HTR-8/SVneo (cell line): Measurements from ENCODE around the genes CNTFR, DCTN3, FAM205A and FANCG.

DNA sequence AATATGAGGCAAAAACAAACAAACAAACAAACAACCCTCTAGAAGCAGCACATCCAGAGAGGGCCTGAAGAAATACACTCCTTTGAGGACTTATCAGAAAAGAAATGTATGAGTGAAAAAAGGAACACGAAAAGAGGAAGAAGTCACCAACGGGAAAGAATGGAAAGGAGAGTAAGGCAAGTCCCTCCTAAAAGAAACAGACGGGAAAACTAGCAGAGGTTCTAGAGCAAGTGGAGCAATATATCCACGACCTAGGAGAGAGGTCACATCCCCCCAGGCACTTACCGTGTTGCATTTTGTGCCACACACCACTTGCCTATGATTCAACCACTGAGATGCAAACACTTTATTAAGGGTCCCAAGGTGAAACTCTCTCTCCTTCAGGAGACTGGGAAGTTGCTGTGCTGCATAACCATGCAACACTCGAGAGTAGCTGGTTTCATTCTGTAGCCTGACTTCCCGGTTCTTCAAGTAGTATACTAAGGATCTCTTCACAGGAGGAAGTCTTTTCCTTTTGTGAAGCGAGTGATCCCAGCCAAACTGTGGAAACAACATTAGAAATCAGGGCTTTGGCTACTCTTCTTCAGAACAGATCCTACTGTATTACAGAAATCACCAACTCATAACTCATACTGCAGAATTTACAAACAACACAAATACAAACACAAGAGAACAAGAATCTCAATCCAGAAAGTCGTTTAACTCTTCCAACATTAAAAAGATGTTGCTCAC lies 1.6 kb downstream of the DCAF12 start:
- RRBS, result no CpG with 5 or more reads among the region's 9 CpGs

GRCh38 chr9:34158170-34158931 lies 20.5 kb upstream of the UBAP1 start:
- RRBS, result no CpG with 5 or more reads among the region's 8 CpGs

DNA sequence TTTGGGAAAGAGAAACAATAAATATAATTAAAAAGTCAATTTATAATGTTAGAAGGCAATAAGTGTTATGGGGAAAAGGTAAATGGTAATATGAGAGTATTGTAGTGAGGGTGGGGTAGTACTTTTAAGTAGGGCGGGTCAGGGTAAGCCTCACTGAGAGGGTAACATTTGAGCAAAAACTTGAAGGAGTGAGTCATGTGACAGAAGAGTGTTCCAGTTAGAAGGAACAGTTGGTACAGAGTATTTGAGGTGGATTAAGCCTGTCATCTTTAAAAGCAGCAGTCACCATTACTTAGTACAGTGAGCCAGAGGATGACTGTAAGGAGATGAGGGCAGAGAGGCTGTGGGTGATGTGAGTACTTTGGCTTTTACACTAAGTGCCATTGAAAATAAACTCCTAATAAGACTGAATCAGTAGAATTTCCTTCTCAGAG lies 54.8 kb downstream of the UBAP1 start:
- RRBS, result no CpG with 5 or more reads among the region's 1 CpG

DNA sequence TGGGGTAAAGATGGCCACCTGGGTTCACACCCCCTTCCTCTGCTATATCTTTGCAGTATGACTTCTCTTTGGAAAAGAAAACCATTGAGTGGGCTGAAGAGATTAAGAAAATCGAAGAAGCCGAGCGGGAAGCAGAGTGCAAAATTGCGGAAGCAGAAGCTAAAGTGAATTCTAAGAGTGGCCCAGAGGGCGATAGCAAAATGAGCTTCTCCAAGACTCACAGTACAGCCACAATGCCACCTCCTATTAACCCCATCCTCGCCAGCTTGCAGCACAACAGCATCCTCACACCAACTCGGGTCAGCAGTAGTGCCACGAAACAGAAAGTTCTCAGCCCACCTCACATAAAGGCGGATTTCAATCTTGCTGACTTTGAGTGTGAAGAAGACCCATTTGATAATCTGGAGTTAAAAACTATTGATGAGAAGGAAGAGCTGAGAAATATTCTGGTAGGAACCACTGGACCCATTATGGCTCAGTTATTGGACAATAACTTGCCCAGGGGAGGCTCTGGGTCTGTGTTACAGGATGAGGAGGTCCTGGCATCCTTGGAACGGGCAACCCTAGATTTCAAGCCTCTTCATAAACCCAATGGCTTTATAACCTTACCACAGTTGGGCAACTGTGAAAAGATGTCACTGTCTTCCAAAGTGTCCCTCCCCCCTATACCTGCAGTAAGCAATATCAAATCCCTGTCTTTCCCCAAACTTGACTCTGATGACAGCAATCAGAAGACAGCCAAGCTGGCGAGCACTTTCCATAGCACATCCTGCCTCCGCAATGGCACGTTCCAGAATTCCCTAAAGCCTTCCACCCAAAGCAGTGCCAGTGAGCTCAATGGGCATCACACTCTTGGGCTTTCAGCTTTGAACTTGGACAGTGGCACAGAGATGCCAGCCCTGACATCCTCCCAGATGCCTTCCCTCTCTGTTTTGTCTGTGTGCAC lies 62.6 kb downstream of the UBAP1 start:
- RRBS, result no CpG with 5 or more reads among the region's 13 CpGs

DNA sequence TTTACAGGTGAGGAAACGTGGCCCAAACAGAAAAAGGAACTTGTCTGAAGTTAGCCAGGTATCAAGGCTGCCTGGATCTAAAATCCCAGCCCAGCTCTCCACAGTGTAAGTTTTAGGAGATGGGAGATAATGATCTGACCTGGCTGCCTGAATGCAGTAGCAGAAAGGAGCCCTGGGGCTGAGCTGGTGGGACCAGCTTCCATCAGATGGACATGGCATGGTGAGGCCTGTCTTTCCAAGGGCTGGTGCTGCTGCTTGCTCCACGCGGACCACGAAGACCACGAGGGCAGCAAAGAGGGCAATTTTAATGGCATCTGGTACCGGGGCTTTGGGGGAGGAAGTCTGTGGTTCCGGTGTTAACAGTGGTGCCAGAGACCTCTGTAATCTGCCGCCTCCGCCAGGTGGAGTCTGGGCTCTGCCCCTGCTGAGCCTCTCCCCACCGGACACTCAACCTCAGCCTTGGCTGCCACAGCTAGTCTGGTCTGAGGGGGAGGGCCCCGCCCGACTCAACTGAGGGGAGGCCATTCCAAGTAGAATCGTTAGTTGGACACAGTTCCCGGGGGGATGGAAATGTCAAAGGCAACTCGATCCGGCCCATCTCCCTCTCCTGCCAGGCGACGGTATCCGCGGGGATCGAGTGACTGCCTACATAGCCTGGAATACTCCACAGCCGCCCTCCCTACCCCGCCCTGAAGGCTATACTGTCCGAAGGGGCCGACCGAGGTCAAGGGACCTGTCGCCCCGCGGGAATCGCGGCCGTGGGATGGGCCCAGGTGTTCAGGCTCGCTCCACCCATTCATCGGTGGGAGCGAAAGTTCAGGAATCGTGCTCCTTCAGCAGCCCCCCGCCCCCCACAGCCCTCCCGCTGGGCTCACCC lies 542 bp downstream of the MYORG start:
- RRBS, result 4% methylated on average over 4 of the region's 38 CpGs

- RRBS, result no CpG with 5 or more reads among the region's 5 CpGs
Measured at GRCh38 chr9:34432021-34432739, 26.2 kb downstream of the FAM219A start.

DNA sequence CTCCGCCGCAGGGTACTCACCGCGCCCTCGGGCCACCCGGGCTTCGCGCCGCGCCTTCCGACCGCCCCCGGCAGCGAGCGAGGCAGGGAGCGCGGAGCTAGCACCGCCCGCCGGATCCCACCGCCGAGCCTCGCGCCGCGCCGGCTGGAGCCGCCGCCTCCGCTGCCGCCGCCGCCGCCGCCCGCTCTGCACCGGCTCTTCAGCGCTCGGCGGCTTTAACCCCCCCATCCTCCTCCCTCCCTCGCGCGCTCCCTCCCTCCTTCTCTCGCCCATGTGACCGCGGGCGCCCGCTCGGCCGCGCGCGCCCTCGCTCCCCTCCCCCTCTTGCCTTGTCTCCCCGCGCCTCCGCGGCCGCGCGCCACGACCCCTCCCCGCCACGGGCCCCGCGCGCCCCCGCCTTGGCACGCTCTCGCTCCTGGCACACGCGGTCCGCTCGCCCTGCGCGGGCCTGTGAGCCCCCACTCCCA lies at the start of gene CNTFR:
Gene CNTFR, minus strand, starts transcription at position 190 of the 467 bp plus-strand sequence.
- RRBS, result 6% methylated on average over 22 of the region's 76 CpGs

DNA sequence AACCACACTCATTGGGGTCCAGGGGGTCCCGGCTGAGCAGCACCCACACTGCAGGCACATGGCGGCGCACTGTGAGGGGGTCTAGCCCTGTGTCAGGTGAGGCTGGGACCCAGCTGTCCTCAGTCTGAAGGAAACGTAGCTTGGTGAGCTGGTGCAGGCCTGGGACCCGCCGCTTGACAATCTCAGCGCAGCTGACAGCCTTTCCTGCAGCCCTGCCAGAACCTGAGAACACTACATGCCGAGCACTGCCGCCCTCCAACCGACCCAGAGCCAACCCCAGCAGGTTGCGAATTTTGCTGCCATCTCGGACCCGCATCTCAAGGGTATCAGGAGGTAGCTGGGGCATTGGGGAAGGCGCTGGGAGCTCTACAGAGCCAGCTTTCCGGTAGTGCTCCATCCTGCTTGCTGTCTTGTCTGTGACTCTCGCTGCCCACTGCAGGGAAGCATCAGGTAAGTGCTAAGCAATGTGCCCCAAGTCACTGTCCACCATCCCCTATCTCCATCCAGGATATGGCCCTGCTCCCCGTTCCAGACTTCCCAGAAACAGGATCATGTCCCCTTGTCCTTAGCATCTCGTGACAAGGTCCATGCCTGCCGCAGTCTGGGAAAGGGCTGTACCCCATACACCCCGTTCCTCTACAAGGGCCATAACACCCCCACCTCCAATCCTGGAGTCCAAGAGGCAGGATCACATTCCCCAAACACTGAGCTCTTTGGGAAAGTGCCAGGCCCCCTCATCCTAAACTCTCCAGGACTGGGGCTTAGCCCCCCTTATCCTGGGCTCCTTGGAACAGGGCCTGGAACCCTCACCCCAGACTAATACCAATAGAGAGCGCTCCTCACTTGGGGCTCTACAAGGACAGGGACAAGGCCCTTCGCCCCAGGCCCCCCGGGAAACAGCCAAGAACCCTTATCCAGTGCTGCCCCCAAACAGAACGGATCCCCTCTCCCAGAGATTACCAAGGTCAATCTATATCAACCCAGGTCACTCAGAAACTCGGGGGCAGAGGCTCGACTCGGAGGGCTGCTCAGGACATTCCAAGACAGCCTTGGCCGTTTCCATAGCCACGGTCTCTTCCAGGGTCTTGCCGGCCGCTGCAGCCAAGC lies 644 bp downstream of the RPP25L start:
- RRBS, result 0% methylated on average over 2 of the region's 31 CpGs

DNA sequence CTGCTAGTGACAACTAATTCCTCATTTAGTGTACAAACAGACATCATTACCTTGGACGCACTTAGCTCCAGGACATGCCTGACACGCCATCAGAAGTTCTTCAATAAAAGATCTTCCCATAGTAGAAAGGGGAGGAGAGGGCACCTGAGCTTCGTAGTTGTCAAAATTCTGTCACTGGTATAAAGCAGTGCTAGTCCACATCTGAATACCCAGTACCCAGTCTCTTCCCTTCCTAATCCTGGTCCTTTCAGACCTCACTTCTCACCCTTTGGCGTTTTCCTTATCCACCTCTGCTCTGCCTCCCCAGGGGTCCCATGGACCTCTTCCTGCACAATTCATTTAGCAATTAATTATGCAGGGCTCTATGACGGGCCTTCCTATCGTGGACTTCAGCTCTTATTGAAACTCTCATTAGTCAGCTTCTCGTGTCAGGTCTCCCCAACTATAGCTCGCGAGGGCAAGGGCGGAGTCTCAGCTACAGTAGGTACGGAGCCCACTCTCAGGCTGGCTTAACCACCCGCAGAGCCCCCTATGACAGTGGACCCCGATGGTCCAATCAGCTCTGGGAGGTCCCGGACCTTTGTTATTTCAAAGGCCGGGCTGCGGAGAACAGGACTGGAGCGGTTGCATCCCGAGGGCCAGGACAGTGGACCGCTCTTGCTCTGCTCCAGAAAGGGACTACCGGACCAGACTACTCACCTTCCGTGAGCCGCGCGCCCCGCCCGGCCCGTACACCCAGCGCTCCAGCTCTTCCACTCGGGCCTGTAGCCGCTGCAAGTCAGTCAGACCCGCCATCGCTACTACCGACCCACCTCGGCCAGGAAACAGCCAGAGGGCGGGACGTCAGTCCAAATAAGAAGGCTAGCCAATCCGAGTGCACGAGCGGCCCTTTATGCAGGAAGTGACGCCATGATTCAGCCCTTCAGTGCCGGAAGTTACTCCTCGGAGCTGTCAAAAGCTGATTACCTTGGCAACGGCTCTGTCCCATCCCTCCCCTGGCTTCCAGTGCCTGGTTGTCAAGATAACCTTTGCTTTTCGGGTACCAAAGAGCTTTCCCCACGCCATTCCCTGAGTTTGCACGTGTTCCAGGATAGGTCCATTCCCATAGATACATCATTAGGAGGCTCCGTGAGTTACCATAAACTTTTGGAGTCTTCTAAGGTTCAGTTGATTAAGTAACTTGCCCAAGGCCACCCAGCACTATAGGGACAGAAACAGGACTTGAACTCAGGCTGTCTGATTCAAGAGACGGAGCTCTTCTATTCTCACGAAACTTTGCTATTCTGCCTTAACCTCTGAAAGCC lies at the start of gene DCTN3:
Gene DCTN3, minus strand, starts transcription at position 826 of the 1,304 bp plus-strand sequence.
- RRBS, result 7% methylated on average over 11 of the region's 49 CpGs

- RRBS, result 47% methylated on average over 14 of the region's 47 CpGs
Measured at GRCh38 chr9:34664866-34665450, 887 bp downstream of the ENSG00000187186 start.

- RRBS, result no CpG with 5 or more reads among the region's 6 CpGs
Measured at GRCh38 chr9:34729167-34729738, at the start of gene FAM205A. FAM205A (minus strand) TSS chr9:34729488.

DNA sequence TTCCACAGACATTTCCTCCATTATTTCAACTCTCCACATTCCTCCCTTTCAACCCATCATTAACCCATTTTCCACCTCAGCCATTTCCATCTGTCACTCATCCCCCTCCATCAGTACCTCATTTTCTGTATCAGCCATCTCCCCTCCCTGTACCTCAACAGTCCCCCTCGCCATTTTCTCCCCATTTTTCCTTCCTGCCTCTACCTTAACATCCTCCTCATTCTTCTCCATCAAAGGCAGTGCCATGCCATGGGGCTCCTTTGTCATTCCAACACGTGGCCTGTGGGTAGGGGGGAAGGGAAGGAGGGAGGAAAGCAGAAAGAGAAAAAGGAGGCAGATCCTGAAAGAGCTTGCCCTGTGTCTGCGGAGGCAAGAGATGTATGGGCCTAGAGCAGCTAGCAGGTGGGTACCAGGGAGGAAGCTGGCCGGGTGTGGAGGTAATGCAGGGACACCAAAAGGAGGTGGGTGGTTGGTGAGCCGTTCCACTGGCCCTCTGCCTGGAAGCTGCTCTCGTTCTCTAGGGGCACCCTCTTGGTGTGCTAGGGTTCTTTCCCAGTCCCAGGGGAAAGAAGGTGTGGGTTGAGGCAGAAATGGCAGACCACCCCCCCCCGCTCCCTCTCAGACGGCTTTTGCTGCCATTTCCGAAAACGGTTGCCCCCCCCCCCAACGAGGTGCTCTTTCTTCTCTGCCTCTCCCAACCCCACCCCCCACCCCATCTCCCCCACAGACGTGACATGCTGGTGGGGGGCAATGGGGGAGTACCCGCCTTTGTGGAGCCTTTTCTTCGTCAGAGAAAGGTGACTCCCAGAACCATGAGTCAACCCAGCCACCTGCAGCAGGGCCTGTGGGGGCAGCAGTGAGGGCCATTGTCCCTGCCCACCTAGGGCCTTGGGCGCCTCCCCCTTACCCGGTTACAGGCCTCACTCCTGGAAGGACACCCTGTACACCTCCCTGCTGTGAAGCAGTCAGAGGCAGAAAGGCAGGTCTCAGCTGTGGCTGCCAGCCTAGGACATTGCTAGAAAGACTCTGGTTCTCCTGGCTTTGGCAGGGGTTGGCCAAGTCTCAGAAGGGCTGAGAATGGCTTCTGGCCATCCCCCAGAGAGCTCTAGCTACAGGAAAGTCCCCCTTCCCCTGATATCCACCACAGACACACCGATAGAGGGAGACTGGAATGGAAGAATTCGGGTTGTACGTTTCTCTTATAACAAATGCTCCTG lies 1.9 kb downstream of the DNAJB5 start:
- RRBS, result no CpG with 5 or more reads among the region's 19 CpGs

DNA sequence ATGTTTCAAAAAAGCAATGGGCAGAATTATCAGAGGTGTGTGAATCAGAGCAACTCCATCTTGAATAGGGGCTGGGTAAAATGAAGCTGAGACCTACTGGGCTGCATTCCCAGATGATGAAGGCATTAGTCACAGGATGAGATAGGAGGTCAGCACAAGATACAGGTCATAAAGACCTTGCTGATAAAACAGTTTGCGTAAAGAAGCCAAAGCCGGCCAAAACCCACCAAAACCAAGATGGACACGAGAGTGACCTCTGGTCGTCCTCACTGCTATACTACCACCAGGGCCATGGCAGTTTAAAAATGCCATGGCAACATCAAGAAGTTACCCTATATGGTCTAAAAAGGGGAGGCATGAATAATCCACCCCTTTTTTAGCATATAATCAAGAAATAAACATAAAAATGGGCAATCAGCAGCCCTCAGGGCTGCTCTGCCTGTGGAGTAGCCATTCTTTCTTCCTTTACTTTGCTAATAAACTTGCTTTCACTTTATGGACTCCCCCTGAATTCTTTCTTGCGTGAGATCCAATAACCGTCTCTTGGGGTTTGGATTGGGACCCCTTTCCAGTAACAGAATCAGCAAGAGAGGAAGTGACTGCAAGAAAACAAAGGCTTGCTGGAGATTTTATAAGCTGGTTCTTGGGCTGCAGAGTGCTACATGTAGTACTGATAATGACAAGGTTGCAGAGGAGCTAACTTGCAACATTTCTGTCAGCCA lies 15.7 kb upstream of the C9orf131 start:
- RRBS, result no CpG with 5 or more reads among the region's 6 CpGs

GRCh38 chr9:35055779-35056550 lies 13.9 kb downstream of the C9orf131 start:
- RRBS, result no CpG with 5 or more reads among the region's 4 CpGs

DNA sequence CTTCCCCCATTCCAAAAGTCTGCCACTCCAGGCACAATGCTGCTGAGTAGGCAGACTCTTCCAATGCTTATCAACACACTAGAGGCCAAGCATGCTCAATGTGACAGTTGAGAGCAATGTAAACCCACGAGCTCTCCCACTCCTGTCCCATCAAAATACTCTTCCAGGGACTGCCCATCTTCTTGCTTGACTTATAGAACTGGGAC lies 2.3 kb downstream of the VCP start:
- RRBS, result no CpG with 5 or more reads among the region's 1 CpG

DNA sequence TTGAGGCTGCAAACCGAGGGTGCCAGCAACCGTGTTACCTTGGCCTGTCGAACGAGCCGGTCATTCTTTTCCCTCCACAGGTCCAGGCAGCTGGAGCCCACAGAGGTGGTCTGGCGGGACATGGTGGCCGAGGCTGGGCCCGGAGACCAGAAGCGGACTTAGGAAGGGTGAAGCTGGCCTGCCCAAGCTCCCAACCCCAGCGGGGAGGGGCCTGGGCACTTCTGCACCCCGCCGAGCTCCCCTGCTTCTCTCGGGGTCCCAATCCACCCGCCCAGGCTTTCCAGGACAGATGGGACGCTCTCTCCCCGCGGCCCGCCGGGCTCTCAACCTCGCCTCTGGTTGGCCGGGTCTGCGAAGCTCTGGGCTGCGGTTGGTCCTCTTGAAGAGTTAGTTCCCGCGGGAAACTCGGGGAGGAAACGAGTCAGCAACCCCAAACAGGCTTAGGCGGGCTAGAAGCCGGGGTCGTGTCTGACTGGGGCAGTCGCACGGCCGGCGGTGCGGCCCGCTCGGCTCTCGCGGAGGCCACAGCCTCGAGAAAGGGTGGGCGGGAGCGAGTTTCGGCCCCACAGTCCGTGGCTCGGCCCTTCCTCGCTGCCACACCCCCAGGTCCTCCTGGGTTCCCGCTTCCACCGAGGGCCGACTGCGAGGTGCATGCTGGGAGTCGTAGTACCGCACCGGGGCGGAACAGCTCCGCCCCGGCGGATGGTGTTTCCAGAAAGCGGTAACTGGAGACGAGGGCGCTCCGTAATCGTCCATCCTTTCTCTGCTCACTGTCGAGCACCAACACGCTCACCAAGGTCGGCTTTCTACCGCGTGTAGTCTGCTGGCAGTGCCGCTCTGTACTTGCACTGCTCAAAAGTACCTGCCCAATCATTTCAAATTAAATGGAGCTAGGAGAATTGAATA lies at the start of gene FANCG:
Gene FANCG, minus strand, starts transcription at position 540 of the 906 bp plus-strand sequence.
- RRBS, result 2% methylated on average over 9 of the region's 68 CpGs

DNA sequence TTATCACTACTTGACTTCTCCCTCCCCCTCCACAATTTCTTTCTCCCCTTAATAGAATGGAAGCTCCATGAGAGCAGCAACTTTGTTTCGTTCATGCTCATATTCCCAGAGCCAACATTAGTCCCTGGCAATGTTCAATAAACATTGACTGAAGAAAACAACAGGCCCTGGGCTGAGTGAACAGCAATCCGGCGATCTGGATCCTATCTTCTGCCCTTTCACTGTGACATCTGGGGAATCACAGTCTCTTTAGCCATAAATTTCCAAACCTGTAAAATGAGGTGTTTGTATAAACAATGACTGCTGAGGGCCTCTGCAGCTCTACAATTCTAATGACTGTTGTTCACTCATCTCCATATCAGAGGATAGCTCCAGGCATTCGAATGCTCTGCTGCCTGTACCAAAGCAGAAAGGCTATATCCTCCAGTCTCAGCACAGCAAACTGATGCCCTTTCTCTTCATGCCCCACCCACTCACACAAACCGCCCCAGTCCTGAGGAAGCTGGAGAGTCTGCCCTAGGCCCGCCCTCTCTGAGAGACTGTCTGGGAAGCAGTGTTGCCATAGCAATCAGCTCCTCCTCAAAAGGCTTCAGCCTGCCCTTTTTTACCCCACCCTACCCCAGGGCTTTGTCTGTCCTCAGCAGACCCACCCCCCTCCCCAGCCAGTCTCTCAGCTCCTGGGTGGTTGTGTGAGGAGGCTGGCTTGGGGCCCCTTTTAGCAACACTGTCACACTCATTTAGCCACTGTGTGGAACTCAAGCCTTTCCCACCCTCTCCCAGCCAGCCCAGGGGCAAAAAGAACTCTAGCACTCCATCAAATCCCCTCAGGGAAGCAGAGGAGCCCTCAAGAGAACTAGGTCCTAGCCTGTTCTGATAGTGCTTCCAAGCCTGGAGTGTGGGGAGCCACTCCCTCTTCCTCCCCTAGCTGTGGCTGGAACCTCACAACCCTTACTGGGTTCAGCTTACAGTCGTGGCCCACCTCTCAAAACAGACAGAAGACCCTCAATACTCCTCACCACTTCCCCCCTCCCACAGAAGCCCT lies 1.6 kb downstream of the ATOSB start:
- RRBS, result no CpG with 5 or more reads among the region's 7 CpGs

- RRBS, result no CpG with 5 or more reads among the region's 3 CpGs
Measured at GRCh38 chr9:35517037-35517632, 27.2 kb downstream of the RUSC2 start.

DNA sequence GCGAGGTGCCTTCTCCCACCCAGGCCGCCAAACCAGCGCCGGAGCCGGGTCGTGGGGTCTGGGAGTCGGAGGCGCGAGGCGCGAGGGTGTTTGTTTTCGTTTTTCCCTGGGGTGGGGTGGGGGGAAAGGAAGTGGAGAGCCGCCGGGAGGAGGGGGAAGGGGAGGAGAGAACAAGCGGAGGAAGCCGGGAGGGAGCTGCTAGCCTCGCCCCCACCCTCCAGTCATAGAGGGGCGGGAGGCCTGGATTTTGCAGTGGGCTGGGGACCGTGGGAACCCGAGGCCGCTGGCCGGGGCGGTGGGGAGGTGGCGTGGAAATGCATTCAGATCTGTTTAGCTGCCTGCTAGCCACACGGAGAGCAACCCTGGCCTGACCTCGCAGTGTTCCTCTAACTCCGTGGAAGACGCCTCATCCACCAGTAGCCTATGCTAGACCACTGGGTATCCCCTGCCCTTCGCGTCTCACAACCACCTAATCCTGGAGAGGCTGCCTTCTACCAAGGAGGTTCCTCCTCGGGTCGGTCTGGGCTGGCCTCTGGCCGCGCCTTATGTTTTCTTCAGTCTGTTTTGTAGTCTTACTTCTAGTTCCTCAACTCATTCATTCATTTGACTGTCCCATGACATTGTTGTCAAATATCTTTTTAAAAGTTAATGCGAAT lies 1.4 kb upstream of the TPM2 start:
- RRBS, result 1% methylated on average over 16 of the region's 35 CpGs

DNA sequence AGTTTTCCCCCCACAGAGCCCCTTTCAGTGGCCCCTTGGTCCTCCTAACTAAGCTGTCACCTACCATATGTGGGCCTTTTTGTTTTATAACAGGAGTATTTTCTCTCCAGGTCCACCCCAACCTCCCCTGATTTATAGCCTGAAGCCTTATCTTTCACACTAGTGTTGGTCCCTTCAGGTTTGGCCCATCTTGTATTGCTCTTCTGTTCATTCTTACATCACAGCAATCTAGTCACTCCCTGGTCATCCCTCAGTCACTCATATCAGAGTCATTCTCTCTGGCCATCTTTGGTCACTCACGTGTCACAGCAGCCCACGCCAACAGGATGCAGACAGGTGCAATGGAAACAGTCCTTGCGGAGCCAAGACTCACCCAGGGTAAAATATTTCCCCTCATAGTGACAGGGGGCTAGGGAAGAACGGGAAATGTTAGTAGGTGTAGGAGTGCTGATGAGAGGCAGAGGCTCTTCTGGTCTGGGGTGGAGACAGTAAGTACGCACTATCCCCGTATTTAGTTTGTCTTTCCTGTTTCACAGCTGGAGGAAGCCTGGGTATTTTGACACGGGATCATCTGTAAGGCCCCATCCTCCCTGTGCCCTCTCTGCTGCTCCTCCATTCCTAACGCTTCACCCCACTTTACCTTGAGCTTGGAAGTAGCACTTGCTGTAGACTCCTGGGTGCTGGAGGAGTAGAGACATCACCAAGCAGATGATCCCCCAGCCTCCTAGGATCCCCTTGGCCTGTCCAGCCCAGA lies 539 bp downstream of the MSMP start:
- RRBS, result no CpG with 5 or more reads among the region's 8 CpGs